MCF 10A (cell line): ENCODE data around the genes ACVRL1 and SMIM41.

GRCh38 chr12:51028025-51029306 is 2.3 kb upstream of the SLC11A2 start:
- PRO-cap = bidirectional peak, plus-strand start at chr12:51028239, minus-strand start at chr12:51028241
- RRBS = no CpG with 5 or more reads among the region's 16 CpGs

- PRO-cap = no peak
- RRBS = no CpG with 5 or more reads among the region's 17 CpGs
These were observed 16.1 kb downstream of the LETMD1 start for GRCh38 chr12:51064051-51064823.

GRCh38 chr12:51073650-51074169 is 9.7 kb downstream of the CSRNP2 start:
- PRO-cap = no peak
- RRBS = no CpG with 5 or more reads among the region's 13 CpGs

GRCh38 chr12:51166757-51167499 is 6.0 kb downstream of the TFCP2 start:
- PRO-cap = no peak
- RRBS = no CpG with 5 or more reads among the region's 6 CpGs

GRCh38 chr12:51218853-51219334 is 1.0 kb upstream of the POU6F1 start:
- PRO-cap = unidirectional peak, minus-strand start at chr12:51219099
- RRBS = 84% methylated on average over 4 of the region's 10 CpGs

DNA sequence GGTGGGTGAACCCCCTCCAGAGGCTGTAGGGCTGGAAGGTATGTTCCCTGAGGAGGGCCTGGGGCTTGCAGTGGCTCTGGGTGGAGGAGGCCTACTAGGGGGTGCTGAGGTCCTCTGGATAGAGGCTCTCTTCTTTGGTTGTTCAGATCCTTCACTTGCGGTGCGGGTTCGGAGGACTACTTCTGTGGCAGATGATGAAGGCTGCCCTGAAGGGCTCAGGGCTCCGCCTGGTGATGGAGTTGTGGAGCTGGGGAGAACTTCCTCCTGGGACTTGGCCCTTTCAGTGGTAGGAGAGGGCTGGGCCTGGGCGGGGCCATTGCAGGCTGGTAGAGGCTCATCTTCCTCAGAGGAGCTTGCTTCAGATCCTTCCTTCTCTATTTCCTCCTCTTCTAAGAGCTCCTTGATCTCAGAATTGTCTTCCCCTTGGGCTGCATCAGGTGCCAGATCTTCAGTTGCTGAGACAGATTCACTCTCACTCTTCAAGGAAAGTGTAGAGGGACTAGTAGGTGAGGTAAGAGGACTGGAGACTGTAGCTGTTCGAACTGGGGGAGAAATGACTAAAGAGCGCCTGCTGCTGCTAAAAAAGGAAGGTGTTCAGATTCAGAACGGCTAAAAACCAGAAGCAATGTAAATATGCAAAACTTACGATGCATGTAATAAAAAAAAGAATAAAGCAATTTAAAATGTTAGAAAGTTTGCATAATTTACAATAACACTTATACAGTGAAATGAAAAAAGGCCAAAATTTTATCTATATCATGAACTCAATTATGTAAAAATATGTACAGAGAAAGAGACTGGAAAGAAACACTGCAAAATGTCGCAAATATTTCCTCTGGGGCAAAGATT is 21.8 kb upstream of the SMAGP start:
- PRO-cap = no peak
- RRBS = no CpG with 5 or more reads among the region's 10 CpGs

DNA sequence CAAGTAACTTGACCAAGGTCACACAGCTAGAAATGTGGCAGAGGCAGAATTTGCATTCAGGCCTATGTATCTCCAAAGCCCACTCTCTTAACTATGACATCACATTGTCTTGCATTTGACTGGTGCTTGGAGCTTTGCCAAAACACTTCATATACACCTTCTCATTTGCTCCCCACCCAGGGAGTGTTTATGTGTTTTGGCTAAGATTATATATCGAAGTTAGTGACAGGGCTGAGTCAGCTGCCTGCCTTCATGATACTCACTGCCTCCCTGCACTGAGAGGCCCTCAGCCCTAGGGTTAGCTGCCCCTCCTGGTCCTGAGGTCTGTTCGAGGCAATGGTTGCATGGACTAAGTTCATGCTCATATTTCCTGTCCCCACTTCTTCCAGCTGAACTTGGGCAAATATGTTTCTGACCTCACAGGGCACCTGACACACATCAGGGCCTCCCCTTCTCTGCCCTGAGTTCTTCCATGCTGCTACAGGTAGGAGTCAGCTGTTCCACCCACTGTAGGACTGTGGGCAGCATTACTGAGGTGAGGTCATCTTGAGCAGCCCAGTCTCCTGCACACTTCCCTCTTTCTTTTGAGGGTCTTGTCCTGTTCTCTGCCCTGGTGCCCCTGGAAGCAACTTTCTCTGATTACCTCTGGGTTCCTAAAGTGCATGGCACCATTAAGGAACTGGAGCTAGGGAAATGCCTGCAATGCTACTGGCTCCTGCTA is 1.7 kb downstream of the GALNT6 start:
- PRO-cap = no peak
- RRBS = no CpG with 5 or more reads among the region's 2 CpGs

GRCh38 chr12:51391581-51392087 is 428 bp upstream of the GALNT6 start:
- PRO-cap = bidirectional peak, plus-strand start at chr12:51391736, minus-strand start at chr12:51391652
- RRBS = under 1% methylated on average over 22 of the region's 52 CpGs

DNA sequence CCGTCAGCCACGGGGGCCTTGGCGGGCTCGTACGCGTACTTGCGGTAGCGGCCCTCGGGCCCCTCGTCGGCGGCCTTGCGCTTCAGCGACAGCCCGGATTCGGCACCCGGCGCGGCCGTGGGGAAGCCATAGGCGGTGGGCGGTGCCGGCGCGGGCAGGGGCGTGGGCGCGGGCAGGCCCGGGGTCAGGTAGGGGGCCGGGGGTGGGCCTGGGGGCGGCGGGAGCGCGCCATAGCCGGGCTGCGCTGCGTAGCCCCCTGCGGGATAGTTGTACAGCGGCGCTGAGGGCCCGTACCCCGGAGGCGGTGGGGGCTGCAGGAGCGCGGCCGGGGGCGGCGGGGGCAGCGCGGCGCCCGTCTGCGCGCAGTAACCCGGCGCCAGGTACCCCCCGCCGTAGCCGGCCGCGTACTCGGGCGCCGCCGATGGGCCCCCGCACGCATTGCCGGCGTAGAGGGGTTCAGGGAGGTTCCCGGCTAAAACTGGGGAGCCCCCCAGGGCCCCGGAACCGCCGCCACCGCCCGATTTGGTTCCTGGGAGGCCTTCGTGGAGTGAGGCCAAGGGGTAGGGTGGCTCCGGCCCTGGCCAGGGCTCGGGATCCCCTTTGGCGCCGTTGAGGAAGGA is 6.9 kb upstream of the TMDD1 start:
- PRO-cap = no peak
- RRBS = 79% methylated on average over 46 of the region's 80 CpGs

- PRO-cap = no peak
- RRBS = 56% methylated on average over 30 of the region's 62 CpGs
These were observed at the start of gene ACVRL1 for GRCh38 chr12:51906610-51907560. TSS of gene ACVRL1 (plus strand) at chr12:51907504.

DNA sequence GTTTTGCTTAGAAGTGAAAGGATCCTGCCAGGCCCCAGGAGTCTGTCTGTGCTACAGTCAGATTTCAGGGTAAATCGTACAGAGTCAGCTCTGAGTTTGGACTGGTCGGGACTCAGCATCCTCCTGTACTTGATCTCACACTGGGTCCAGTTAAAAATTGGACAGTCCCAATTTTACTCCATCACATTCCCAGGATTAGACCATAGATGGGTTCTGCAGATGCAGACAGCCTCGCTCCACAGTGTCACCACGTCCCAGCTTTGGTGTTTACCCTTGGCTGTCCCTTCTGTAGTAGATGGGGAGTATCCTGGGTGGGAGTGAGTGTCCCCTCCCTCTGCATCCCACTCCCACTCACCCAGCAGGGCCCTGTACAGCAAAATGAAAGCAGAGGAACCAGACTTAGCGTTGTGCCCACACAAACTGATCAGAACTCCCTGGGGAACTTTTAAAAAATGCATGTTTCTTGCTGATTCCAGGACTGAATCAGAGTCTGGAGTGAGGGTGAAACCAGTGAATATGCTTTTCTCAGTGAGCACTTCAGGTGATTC is 2.7 kb downstream of the ACVRL1 start:
- PRO-cap = no peak
- RRBS = no CpG with 5 or more reads among the region's 5 CpGs

GRCh38 chr12:51925706-51926473 is 18.6 kb downstream of the ACVRL1 start:
- PRO-cap = no peak
- RRBS = no CpG with 5 or more reads among the region's 8 CpGs

- PRO-cap = no peak
- RRBS = no CpG with 5 or more reads among the region's 18 CpGs
These were observed 24.9 kb downstream of the ACVR1B start for GRCh38 chr12:51975931-51977348.

GRCh38 chr12:51992265-51992762 is 14.4 kb upstream of the TAMALIN start:
- PRO-cap = no peak
- RRBS = no CpG with 5 or more reads among the region's 3 CpGs

DNA sequence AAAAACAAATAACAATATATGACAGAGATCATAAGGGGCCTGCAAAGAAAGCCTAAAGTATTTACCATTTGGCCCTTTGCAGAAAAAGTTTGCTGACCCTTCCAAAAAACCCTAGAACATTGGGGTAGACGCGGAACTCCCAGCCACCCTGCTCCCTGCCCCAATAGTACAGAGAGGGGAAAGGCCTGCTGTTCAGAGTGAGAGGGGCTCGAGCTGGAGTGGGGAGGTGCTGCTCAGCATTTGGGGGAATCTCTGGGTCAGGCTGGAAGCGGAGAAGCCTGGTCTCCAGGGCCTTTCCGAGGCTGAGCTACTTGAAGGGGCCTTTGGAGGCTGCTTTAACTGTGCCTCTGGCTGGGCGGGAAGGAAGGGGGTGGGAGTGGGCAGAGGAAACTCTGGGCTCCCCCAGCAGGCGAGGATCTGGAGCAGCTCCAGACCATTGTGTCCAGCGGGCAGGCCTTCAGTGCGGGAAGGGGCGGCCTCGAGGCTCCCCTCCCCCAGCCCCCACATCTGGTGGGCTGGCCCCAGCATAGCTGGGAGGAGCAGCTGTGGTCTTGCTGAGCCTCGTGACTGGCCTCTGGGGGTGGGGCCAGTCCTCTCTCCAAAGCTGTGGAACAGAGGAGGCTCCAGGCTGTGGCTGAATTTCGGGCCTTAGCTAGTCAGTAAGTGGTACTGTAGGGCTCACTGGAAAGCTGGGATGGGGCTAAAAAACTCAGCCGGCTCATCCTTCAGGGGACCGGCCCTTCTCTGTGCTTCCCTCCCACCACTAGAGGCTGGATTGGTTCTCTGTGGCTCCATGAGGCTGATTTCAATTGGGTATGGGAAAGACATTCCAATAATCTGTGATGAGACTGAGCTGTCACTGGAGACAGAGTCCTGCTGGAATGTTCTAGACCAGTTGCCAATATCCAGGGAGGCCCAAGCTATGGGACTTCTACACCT is 3.4 kb downstream of the TAMALIN start:
- PRO-cap = no peak
- RRBS = no CpG with 5 or more reads among the region's 15 CpGs

GRCh38 chr12:52023269-52024422 is 16.9 kb downstream of the TAMALIN start:
- PRO-cap = no peak
- RRBS = 1% methylated on average over 15 of the region's 78 CpGs

GRCh38 chr12:52053117-52053486 is 1.9 kb downstream of the NR4A1 start:
- PRO-cap = no peak
- RRBS = no CpG with 5 or more reads among the region's 2 CpGs

- PRO-cap = no peak
- RRBS = no CpG with 5 or more reads among the region's 4 CpGs
These were observed 6.8 kb downstream of the NR4A1 start for GRCh38 chr12:52058069-52058429.

- PRO-cap = no peak
- RRBS = 92% methylated on average over 25 of the region's 87 CpGs
These were observed at the start of gene SMIM41 for GRCh38 chr12:52079401-52080371. TSS of gene SMIM41 (plus strand) at chr12:52079704.

DNA sequence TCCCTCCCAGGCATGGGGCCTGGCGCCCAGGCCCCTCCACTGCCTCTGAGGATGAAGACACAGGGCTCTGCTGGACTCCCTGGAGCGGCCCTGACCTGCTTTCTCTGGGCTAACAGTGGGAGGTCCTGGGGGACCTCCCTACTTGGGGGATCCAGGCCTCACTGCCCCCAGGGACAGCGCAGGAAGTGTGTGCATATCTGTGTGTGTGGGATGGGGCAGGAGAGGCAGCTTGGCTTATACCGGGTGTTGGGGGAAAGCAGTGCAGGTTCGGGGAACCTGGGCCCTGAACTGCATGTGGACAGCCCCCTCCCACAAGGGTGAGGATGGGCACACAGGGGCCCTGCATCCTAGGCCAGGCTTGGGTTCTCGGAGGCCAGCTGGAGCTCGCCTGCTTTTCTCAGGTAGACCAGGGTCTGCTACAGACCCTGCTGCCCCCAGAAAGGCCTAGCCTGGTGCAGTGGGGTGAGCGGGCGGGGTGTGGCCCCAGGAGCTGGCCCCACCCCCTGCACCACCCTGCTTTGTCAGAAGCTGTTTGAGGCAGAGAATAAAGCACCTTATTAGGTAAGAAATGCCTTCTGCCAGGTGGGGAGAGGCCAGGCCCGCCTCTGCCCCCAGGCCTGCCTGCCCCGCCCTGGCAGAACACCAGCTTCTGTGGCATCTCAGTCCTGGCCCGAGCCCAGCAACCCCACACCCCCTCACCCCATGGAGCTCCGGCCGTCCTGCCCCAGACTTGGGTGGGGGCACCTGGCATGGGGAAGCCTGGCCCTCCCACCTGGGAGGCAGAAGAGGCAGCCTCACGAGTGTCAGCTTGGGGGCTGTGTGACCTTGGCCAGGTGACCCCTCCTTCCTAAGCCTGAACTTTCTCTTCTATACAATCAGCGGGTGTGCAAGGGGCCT is 43.4 kb downstream of the KRT80 start:
- PRO-cap = bidirectional peak, plus-strand start at position 703 of the sequence, minus-strand start at position 454 of the sequence
- RRBS = no CpG with 5 or more reads among the region's 16 CpGs